Subcutaneous adipose tissue (tissue), 3 donors: ENCODE measurements around the gene CYB561.

GRCh38 chr17:62479655-62480089 is 1.0 kb downstream of the TLK2 start:
- PRO-cap = bidirectional peak, plus-strand start at chr17:62479878, minus-strand start at chr17:62479826
- RAMPAGE, long total RNA, 3 experiments = no peak in any of the 3 experiments

- PRO-cap = no peak
- RAMPAGE, long total RNA, 3 experiments = no peak in any of the 3 experiments
Observed at GRCh38 chr17:62688205-62688944, 60.9 kb downstream of the MRC2 start.

GRCh38 chr17:63041290-63042310 is 75.6 kb downstream of the TANC2 start:
- PRO-cap = no peak
- RAMPAGE, long total RNA, 3 experiments = no peak in any of the 3 experiments

GRCh38 chr17:63150860-63151570 is 185.0 kb downstream of the TANC2 start:
- PRO-cap = no peak
- RAMPAGE, long total RNA, 3 experiments = no peak in any of the 3 experiments

- PRO-cap = no peak
- RAMPAGE, long total RNA, 3 experiments = no peak in any of the 3 experiments
Observed at GRCh38 chr17:63250955-63251189, 195.2 kb downstream of the CYB561 start.

GRCh38 chr17:63431784-63432964 is 13.9 kb downstream of the CYB561 start:
- PRO-cap = no peak
- RAMPAGE, long total RNA, 3 experiments = no peak in any of the 3 experiments

DNA sequence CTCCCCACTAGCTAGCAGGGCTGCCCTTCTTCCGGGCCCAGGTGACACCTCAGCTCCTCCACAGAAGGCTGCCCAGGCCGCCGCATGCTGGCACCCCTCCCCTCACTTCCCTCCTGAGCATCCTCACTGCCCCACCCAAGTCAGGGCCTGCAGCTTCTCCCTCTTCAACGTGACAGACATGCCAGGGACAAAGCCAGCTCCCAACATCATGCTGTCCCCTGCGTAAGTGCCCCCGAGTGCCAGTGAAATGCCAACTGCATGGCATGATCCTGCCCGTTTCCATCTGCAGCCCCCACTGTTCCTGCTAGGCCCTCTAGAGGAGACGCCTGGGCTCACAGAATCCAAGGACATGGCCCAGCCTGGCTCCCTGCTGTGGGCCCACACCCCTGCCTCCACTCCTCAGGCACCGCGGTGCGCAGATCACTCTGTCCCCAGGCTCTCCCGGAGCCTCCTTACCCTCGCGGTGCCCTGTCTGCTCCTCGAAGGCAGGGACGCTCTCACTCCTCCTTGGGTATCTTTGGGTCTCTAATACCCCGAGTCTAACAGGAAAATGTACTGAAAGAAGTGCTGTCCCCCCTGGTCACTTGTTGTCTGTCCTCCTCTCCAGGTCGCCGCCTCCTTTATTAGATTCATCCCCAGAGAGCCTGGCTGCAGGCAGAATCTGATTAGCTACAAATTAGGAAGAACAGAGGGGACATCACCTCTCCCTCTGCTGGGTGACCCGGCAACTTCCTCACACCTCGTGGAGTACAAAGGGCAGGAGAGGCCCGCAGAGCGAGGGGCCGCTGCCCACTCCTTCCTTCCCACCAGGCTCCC is 5.6 kb downstream of the CYB561 start:
- PRO-cap = no peak
- RAMPAGE, long total RNA, 3 experiments = no peak in any of the 3 experiments

- PRO-cap = no peak
- RAMPAGE, long total RNA, 3 experiments = no peak in any of the 3 experiments
Observed at GRCh38 chr17:63445092-63445473, 1.0 kb downstream of the CYB561 start.

- PRO-cap = bidirectional peak, plus-strand start at chr17:63446382, minus-strand start at chr17:63446292
- RAMPAGE, long total RNA, 3 experiments = start-site peak on the minus strand in 2 of 3 experiments, at chr17:63446267-63446313 at its widest, 18 reads per replicate
Observed at GRCh38 chr17:63445994-63446471, at the start of gene CYB561. CYB561 (minus strand) TSS chr17:63446306.

GRCh38 chr17:63452907-63453647 is 7.0 kb upstream of the CYB561 start:
- PRO-cap = no peak
- RAMPAGE, long total RNA, 3 experiments = no peak in any of the 3 experiments

- PRO-cap = no peak
- RAMPAGE, long total RNA, 3 experiments = no peak in any of the 3 experiments
Observed at GRCh38 chr17:63556790-63557710, 6.8 kb downstream of the DCAF7 start.

- PRO-cap = no peak
- RAMPAGE, long total RNA, 3 experiments = no peak in any of the 3 experiments
Observed at GRCh38 chr17:63668853-63669350, 31.0 kb downstream of the LIMD2 start.

- PRO-cap = no peak
- RAMPAGE, long total RNA, 3 experiments = start-site peak on the plus strand in 1 of 3 experiments, at chr17:63672310-63672699 at its widest, 11 reads per replicate
Observed at GRCh38 chr17:63672296-63672806, 27.6 kb downstream of the LIMD2 start.

DNA sequence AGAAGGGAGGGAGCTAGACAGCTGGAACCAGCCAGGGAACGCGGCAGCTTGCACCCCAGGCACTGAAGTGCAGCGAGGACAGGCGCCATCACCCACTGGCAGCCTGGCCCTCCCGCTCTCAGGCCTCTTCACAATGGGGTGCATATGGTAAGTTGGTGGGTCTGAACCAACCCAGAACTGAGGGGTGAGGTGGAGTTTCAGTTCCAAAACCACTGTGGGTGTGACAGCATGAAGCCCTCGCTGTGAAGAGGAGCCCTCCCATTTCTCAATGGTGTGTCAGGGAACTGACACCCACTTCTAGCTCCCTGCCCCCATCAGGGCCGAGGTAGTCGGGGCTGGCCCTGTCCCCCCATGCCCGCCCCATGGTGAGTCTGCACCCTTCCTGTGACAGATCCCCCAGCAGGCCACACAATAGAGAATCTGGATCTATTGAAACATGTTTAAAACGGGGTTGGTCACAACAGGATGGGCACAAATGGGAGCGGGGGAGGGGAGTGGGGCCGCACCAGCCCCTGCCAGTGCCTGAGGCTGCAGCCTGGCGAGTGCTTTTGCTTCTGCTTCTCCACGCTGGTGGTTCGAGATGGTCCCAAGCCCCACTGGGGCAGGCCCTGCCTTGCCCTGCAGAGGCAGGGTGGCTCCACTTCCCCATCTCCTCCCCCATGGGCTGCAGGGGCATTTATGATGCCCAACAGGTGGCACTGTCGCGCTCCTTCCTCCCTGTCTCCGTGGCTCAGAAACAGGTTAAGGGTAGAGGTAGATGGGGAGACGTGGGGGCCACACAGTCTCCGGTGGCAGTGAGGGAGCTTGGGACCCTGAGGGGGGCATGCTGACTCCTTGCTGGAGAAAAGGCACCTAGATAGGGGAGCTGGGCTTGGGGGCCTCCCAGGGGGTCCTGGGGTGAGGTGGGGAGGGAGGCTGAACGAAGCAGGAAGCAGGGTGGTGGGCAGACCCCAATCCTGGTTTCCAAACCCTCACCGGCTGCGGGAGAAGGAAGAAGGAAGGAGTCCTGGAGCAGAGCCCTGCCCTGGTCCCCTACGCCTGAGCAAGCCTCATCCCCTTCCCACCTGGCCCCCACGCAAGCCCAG is 2.2 kb downstream of the LIMD2 start:
- PRO-cap = no peak
- RAMPAGE, long total RNA, 3 experiments = no peak in any of the 3 experiments

GRCh38 chr17:63701198-63701817 is 1.4 kb upstream of the LIMD2 start:
- PRO-cap = bidirectional peak, plus-strand start at chr17:63701264, minus-strand start at chr17:63701153
- RAMPAGE, long total RNA, 3 experiments = no peak in any of the 3 experiments

- PRO-cap = no peak
- RAMPAGE, long total RNA, 3 experiments = no peak in any of the 3 experiments
Observed at GRCh38 chr17:63740818-63741212, 784 bp downstream of the STRADA start.

GRCh38 chr17:63786866-63787316 is 12.9 kb downstream of the DDX42 start:
- PRO-cap = no peak
- RAMPAGE, long total RNA, 3 experiments = no peak in any of the 3 experiments

DNA sequence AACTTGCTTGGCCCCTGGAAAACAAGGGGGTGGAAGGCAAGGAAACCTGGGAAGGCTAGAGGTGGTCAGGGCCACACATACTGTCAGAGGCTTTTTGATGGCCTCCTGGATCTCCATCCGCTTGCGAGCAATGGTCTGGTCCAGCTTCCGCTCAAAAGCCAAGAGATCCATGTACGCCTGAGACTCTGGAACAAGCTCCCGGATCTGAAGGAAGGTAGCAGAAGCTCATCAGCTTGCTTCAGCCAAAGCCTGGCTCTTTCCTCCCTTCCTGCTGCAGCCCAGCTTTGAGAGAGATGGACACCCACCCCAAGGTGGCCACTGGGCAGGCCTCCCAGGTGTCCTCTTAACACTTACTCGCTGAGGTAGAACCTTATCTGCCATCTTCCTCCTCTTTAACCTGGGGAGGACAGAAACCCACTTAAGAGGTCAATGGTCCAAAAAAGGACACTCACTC is 5.6 kb downstream of the SMARCD2 start:
- PRO-cap = no peak
- RAMPAGE, long total RNA, 3 experiments = no peak in any of the 3 experiments

DNA sequence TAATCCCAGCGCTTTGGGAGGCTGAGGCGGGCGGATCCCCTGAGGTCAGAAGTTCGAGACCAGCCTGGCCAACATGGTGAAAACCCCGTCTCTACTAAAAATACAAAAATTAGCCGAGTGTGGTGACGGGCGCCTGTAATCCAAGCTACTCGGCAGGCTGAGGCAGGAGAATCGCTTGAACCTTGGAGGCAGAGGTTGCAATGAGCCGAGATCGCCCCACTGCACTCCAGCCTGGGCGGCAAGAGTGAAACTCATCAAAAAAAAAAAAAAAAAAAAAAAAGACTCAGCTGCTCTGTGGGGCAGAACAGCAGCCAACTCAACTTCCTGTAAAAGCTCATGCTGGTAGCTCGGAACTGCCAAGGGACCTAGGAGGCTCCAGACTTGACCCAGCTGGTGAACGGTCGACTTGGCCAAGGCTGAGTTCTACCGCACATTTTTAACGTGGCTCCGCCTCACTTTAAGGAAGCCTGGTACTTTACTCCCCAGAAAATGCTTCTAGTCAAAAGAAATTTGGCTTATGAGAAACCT is 957 bp upstream of the SMARCD2 start:
- PRO-cap = unidirectional peak, plus-strand start at position 378 of the sequence
- RAMPAGE, long total RNA, 3 experiments = no peak in any of the 3 experiments

GRCh38 chr17:63945713-63946186 is 13.6 kb upstream of the CD79B start:
- PRO-cap = no peak
- RAMPAGE, long total RNA, 3 experiments = no peak in any of the 3 experiments